Left common carotid artery plus branches (tissue), 1 donor: ENCODE measurements around a stretch of chr1.

DNA sequence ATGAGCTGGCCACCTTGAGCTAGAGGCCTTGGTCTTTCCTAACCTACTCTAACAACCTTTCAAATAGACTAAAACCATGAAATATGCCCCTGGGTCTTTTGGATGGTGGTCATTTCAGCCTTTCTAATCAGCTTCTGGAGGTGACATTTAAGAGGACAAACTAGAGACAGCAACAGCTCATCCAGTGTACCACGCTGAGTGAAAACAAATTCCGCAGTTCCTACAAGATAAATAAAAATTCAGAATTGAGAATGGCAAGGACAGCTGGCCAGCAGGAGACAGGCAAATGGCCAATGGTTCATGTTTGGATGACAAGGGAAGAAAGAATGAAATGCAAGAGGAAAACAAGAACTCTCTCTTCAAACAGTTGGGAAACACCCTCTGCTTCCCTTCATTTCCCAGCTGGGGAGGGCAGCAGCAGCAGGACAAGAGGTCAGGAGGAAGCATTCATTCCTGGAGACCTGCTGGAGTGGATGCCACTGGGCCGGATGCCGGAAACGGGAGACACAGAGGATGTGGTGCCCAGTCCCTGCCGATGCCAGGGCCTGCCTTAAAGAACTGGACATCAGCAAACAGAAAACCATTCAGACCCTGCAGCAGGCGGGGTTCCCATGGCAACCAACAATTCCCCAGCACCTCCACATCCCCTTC lies 102.2 kb upstream of the ZNF648 start:
- PRO-cap = no peak

- PRO-cap = no peak
Measured at GRCh38 chr1:182170582-182171123, 109.1 kb upstream of the ZNF648 start.

DNA sequence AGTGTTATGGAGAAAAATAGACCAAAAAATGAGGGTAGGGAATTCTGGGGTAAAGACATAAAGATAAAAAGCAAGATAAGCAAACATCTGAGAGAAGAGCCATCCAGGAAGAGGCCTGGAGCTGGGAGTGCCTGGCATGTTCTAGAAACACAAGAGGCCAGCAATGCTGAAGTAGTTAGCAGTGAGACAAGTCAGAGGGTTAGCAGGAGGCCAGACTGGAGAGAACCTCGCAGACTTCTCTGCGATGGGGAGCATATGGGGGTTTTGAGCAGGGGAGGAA lies 113.2 kb downstream of the GLUL start:
- PRO-cap = no peak

DNA sequence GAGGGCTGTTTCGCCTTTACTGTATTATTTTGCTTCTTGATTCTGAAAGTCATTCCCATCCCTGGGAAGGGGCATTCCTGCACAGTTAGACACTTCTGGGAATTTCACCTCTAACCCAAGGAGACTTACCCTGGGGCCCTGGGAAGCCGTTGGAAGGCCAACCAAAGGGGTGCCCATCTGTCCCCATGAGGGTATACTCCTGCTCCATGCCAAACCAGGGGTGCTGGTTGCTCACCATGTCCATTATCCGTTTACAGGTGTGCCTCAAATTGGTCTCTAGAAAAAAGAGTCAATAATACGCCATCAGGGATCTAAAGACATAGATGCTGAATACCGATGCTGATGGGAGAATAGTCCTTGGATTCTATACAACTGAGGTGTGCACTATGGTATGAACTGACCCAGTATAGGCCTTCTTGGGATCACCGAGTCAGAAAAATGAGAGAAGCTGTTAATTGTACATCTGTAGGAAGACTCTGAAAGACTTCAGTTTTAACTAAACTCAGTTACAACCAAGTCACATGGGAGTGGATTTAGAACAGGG lies 5.4 kb downstream of the GLUL start:
- PRO-cap = no peak

DNA sequence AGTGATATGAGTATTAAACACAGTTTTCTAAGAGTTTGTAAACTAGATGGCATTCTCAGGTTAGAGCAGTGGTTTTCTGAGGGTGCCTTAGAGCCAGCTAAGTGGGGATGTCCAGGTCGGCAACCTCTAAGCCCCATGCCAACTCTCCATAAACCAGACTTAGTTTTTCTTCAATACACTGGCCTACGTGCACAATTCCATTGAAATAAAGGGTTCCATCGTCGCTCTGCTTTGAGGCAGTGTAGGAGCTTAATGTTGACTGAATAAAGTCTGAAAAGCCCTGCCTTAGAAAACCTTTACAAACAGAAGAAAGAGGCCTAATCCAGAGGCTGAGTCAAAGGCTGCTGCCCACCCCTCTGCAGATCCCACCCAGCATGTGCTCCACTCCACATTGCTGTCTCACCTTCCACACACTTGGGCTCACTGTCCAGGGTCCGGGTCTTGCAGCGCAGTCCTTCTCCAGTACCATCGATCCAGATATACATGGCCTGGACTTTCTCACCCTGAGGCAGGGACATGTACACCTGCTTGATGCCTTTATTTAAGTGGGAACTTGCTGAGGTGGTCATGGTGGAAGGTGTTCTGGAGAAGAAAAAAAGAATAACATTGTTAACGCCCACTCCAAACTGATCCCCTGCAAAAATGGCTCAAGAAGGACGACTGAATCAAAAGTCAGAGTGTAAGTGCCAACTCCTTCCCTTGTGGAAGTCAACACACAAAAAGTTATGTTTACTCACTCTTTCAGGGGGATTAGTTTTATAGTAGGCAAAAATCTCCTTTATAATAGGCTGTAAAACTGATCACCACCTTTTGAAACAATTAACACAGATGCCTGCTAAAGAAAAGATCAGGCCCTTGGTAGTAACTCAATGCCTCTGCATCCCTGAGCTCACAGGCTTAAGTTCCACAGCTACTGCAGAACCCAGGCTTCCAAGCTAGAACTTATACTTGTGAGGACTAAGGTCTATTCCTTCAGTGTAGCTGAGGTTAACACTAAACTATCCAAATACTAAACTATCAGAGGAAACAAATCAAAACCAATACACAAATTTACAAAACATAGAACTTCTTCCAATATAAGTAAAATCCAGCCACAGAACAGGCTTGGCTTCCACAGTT lies 3.1 kb downstream of the GLUL start:
- PRO-cap = no peak

GRCh38 chr1:182396633-182397185 lies 3.8 kb downstream of the TEDDM1 start:
- PRO-cap = no peak

- PRO-cap = no peak
Measured at GRCh38 chr1:182617569-182618366, 13.6 kb upstream of the RGS16 start.

GRCh38 chr1:182633684-182634360 lies 29.6 kb upstream of the RGS16 start:
- PRO-cap = no peak

- PRO-cap = no peak
Measured at GRCh38 chr1:182671583-182672263, 12.7 kb downstream of the RGS8 start.

DNA sequence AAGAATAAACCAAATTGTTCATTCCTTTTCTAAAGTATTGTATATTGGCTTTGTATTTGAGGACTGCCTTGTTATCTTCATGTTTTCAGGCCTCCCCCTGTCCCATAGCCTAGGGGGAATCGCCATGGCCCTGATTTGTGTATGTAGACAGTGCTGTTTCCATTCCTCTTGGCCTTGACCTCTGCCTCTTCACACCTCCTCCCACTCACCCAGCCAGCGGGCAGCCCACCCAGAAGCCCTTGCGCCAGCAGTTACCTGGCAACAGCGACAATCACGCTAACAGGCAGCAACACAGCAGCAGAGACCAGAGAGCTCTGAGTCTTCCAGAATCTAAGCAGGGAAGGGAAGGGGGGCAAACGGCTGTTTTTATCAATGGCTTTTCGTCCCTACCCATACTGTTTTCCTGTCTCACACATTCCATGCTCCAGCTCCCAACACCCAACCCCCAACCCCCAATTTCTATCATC lies 50.0 kb upstream of the NPL start:
- PRO-cap = no peak

DNA sequence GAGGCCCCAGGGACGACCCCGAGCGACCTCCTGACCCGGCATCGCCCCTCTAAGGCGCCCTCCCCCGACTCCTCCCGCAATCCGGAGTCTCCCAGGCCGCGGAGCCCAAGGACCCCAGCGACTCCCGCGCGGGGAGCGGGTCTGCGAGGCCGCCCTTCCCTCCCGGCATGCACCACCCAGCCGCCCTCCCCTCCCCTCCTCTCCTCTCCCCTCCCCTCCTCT lies 405 bp upstream of the LAMC1 start:
- PRO-cap = bidirectional peak, plus-strand start outside the sequence, minus-strand start at position 169 of the sequence

DNA sequence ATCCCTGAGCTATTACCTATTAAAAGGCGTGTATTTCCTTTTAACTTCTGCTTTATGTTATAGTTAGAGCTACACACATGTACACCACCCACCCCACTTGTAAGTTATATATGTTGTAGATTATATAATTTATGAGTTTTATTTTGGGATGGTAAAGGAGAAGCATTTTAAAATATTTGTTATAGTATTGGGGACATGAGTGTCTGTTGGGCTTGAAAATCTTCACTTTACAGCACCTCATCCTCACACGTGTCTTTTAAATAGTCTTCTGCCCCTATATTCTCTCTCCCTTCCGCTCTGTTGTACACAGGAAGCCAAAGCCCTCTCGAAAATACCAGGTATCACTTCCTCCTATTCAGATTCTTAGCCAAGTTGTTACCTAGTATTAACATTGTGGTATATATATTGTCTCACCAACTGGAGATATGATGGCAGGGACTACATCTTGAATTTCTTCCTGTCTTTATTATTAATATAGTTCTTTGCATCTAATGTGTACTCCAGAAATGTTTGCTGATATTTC lies 25.4 kb downstream of the LAMC1 start:
- PRO-cap = no peak

GRCh38 chr1:183096876-183097392 lies 73.7 kb downstream of the LAMC1 start:
- PRO-cap = no peak

DNA sequence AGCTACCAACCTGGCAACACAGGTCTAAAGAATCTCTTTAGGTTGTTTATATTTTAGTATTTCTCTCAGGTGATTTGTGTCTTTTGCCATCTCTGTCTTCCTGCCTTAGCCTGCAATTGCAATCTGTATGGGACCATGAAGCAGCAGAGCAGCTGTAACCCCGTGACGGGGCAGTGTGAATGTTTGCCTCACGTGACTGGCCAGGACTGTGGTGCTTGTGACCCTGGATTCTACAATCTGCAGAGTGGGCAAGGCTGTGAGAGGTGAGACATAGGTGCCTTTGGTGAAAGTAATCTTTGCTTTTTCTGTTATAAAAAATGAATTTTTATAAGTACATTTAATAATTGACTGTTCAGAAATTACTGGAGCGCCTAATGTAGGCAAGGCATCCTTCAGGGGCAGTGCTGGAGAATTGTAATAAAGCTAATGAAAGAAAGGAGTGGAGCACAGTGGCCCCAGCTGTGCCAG lies 60.7 kb upstream of the LAMC2 start:
- PRO-cap = no peak

DNA sequence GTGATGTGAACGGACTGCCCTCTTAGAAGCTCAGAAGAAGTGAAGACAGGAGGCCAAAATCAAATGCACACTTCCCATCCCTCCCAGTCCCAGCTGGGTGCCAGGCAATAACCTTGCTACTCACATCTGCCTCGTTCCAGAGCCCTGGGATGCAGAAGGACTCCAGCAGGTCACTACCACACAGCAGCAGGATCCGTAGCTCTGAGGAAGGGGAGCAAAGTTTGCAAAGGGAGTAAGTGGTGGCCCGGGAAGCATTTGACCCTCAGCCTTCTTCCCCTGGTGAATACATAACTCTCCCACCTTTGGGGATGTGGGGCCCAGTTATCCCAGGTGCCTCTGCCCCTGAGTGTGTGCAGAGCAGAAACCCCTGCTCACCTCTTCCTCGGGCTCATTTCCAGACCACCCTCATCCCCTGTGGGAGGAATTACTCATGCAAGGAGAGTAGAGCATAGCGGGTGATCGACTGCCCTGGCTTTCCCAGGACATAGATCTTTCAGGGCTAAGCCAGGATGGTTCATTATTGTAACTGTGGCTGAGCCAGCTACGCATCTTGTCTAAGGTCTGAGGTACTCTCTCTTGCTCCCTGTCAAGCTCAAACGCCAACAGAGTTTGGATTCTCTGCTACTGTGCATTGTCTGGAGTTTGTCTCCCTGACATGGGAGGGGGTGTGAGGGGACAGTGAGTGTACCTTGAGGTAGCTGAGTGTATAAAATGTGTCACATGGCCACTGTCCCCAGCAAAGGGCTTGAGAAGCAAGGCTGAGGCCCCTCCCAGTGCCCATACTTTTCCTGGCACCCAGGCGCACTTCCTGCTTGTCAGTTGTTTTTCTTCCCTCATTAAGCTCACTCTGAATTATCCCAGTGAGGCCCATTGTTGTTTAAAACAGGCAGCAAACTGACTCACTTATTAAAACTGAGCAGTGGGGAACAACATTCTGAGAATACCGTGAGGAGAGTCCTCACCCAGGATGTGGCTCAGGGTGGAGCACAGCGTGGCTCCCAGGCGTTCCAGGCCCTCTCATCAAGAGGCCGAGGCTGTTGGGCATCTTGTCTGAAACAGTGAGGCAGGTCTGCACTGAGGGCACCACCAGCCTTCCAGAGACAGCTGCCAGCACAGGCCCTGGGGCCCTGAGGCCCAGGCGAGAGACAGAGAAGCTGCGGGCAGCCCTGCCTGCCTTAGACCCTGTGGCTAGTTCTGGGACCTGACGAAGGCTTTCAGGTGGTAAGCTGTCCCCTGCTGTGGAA lies 92.8 kb downstream of the LAMC2 start:
- PRO-cap = no peak

DNA sequence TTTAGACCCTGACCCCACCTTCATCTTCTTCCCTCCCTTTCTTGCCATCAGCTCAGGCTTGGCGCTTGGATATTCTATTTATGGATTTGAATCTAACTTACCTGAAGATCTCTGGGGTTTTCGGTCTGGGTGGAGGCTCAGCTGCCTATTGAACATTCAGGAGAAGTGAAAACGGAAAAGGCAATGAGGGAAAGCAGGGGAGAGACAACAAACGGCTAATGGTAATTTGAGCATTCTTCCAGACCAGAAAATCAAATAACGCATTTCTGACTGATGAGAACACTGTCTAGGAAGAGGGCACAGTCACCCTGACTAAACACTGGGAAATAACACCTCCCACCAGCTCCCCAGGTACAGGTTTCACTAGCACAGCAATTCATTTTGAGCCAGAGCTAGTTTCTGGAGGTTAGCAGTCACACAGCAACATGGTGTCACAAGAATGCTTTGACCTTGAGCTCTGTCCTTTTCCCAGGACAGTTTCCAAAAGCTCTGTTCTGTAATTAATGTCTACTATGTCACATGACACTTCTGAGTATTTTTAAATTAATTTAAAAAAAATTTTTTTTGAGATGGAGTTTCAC lies 21.1 kb downstream of the NCF2 start:
- PRO-cap = no peak

DNA sequence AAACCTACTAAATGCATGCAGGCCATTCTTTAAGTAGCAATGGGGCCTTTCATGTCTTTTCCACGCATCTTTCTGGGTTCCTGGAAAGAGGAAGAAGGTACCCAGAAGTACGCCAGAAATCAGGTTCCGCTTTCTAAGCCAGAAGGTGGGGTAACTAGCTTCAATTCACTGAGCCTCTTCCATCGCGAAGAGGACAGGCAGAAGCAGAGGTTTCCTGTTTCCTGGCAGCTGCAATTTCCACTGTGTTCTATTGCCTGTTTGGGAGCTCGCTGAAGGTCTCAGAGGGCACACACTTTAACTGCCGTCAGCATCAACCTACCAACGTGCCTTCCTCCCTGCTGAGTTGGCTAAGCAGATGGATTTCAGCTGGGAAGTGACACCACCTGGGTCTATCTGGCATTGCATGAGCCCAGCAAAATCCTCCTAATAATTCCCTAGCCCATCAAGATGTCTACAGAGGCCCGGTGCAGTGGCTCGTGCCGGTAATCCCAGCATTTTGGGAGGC lies 10.0 kb downstream of the NCF2 start:
- PRO-cap = no peak

GRCh38 chr1:183609154-183609660 lies 18.9 kb upstream of the NCF2 start:
- PRO-cap = no peak

GRCh38 chr1:183812896-183813503 lies 8.1 kb downstream of the RGL1 start:
- PRO-cap = no peak

DNA sequence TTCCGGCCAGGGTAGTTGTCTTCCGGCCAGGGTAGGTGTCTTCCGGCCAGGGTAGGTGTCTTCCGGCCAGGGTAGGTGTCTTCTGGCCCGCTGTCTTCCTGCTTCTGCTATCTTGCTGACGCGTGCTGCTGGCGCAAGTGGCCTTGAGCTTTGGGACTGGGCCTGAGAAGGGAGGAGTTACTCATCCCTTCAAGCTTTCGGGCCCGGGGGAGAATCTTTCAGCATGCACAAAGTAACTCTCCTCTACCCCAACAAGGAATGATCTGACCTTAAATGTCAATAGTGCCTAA lies 65.5 kb downstream of the RGL1 start:
- PRO-cap = no peak